Subcutaneous preadipocyte (primary cell): ENCODE results near the gene TMEM43.

GRCh38 chr3:14123141-14123673 lies 1.5 kb downstream of the CHCHD4 start:
- CAGE, long polyA plus RNA, result no peak

- CAGE, long polyA plus RNA, result no peak
Measured at GRCh38 chr3:14124901-14125482, at the start of gene TMEM43. Gene TMEM43 (plus strand): TSS chr3:14125052.

- CAGE, long polyA plus RNA, result no peak
Measured at GRCh38 chr3:14125483-14126537, 958 bp downstream of the TMEM43 start.

DNA sequence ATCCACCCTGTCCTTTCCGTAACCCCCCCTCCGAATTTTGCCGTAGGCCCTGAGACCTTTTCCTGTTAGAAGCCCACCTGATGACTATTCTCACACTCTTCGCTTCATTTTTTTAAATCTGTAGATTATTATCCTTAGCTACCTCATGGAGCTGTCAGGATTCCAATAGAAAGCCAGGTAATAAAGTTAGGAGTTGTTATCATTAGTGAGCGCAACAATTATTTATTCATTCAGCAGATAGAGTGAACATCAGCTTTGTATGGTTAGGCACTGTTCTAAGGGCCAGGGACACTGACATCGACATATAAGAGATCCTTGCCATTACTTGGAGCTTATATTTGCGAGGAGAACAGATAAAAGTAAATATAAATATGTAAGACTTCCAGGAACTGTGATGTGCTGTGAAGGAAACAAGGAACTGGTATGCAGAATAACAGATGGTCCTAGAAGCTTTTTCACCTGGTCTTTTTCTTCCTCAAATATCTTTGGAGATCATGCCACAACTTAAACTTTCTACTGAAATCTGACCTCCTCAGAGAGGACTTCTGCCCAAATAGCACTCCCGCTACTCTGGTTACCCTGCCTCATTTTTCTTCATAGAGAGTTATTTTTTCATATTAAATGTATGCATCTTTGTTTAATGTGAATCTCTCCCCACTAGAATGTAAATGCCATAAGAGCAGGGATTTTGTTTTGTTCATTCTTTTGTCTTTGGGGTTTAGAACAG lies 540 bp downstream of the LSM3 start:
- CAGE, long polyA plus RNA, result no peak

GRCh38 chr3:14289539-14290040 lies 111.0 kb downstream of the LSM3 start:
- CAGE, long polyA plus RNA, result no peak

DNA sequence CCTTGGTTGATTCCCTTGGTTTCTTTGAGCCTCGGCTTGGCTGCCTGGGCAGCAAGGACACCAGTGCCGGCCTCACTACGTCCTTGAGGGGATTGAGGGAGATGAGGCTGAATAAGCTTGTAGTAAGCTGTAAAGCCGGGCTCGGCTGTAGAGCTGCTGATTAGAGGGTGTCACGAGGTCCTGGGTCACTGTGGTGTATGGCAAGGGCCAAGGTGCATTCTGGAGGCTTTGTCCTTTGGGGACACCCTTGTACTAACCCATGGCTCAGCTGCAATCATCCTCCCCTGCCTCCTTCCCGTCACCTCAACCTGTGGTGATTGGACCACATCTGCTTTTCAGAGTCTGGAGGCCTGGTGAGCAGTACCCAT lies 2.2 kb downstream of the SLC6A6 start:
- CAGE, long polyA plus RNA, result no peak

DNA sequence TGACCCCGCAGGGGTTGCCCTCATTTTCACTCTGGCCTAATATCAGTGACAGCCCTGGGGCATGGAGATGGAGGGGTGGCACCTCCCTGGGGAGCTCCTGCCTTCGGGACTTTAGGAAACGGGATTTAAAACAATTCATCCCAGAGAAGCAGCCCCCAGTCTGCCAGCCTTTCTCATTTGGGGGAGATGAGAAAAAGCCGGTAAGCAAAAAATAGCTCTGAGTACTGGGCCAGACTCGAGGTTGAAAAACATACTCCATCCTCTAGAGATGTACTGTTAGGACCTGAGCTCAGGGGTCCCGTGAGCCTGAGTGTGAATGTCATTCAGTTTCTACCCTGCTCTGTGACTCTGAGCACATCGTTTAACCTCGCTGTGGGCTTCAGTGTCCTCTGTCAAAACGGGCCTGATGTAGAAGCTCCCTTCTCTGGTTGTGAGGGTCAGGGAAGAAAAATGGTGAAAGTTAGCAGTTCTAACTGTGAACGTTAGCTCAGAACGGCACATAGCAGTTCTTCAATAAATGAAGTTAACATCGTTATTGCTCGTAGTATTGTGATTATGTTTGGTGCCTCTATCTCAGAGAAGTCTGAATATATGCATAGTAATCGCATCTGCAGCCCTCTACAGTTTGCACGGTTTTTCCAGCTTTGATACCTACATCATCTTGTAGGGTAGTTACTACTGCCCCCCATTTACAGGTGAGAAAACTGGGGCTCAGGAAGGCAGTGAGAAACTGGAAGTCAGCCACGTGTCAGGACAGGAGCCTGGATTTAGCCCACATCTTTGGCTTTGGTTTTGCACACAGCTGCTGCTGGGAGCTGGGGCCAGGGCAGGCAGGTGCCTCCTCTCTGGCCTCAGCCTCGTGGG lies 18.9 kb downstream of the SLC6A6 start:
- CAGE, long polyA plus RNA, result no peak

DNA sequence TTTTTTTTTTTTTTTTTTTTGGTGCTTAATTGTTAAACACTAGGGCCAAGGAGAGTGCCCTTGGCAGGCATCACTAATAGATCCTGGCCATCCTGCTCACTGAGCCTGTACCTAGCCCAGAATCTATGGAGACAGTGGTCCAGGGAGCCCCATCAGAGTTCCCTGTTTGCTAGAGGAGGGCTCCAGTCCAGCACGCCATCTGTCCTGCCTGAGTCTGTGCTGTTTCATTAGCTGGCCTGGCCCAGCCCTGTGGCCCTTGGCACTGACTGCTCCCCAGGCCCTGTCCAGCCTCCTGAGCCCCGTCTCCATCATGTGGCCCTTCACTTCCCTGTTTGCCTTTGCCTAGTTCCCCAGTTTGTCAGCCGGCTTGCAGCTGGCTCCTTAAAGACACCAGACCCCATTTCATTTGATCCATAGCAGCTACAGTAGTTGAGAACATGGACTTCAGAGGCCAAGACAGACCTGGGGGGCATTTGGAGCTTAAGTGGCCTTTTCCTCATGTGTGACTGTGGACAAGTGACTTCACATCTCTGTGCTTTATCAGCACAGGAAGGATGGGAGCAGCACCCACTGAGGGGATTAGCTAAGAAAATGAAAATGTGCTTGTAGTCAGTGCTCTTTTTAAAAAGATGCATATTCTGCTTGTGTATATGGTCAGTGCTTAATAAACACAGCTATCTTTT lies 34.3 kb downstream of the SLC6A6 start:
- CAGE, long polyA plus RNA, result no peak

DNA sequence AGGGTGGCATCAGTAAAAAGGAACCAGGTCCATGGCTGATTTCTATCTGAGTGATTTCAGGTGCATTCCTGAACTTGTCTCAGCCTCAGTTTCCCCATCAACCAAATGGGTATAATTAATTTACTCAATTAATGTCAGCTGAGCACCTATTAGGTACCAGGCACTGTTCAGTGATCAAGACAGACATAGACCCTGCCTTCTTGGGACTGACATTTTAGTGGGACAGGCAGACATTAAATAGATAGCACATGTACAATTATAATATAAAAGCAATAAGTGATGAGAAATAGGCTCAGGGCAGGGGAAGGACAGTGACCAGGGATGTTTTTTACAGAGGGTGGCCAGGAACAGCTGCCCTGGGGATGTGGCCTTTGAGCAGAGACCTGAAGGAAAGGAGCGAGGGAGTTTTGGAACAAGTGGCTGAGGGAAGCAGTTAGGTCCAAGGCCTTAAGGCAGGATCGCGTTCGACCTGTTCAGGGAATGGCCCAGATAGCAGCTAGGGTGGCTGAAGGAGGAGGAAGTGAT lies 51.1 kb downstream of the SLC6A6 start:
- CAGE, long polyA plus RNA, result no peak

DNA sequence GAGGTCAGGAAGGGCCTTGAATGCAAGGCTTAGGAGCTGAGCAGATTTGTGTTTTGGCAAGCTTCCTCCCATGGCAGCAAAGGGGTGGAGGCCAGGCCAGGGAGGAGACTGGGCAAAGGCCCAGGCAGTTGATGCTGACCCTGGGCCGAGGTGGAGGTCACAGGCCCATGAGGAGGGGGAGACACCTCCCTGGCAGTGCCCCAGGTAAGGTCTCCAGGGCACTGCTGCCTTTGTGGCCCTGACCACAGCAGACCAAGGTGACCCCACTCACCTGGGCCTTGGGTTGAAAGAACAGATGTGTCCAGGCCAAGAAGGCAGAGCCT lies 1.5 kb downstream of the GRIP2 start:
- CAGE, long polyA plus RNA, result no peak

GRCh38 chr3:14852958-14853347 lies 34.2 kb downstream of the FGD5 start:
- CAGE, long polyA plus RNA, result no peak

GRCh38 chr3:15063169-15063762 lies 1.8 kb downstream of the MRPS25 start:
- CAGE, long polyA plus RNA, result no peak

- CAGE, long polyA plus RNA, result no peak
Measured at GRCh38 chr3:15274926-15275417, 57.4 kb downstream of the SH3BP5 start.

DNA sequence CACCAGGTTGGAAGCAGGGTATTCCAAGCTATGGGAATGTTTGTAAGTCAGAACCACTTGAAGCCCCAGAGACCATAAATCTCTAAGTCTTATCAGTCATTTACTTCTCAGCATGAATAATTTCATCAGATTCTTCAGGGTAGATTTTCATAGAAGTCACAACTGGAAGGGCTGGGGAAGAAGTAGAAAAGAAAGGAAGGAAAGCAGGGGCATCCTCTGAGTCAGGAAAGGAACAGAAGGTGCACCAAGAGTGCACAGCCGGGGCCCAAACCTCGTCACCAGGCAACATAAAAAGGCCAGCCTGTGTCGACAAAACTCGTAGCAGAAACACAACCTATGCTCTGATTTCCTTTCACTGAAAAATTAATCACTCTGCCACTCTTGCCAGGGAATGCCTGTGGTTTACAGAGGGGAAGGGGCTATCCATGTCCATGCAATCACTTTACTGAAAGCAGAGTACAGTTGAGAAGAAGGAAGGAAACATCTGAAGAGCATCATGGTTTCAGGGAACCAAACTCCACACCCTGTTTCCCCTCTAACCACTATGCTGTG lies 40.6 kb downstream of the SH3BP5 start:
- CAGE, long polyA plus RNA, result no peak

GRCh38 chr3:15294323-15295368 lies 37.7 kb downstream of the SH3BP5 start:
- CAGE, long polyA plus RNA, result no peak

GRCh38 chr3:15314876-15315521 lies 17.4 kb downstream of the SH3BP5 start:
- CAGE, long polyA plus RNA, result no peak

DNA sequence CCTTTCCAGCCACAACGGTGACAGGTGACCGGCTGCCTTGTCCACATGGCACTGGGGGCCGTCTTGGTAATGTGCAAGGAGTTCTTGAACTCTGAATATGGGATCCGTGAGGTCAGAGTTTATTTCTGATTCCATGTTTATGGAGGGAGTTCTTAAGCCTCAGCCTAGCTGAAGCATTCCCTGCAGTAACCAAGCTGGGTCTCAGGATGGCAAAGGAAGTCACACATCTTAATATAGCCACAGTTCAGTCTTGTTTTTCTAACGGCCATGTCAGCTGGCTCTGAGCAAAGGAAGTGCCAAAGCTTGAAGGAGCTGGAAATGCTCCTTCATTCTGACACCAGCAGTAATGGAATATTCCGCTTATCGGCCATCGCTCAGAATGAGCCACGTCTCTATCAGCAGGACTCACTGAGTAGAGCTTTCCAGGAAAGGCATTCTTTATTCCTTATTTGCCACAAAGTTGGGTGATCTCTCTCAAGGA lies 40.5 kb downstream of the EAF1 start:
- CAGE, long polyA plus RNA, result no peak

DNA sequence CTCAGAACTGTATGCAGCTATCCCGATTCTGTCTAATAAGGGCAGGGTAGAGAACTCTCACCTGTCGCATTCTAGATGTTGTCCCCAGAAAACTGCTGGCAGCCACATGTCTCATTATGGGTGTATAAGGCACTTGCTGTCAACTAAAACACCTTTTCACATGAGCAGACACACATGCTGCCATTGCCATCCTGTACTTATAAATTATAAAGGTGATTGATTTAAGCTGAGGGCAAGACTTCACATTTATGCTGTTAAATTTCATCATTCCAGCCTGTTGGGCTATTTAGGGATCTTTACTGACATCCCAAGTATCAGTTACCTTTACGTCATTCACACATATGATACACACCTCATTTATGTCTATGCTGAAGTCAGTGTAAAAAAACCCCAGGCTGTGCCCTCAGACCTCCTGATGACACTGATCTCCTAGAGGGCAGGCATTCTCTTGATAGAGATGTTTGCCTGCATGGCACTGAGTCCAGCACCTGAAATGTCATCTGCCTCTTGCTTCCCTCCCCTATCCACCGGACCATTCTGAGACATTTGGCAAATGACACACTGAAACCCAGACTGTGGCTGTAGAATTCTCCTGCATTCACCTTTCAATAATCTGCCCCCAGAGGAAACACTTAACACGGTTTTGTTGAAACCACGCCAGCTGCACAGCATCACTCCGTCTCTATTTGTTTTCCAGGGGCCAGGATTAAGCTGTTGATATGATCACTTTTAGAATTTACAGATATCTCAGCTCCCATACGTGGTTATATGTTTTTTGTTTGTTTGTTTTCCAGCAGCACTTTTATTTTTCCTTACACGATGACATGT lies 35.9 kb downstream of the BTD start:
- CAGE, long polyA plus RNA, result no peak

DNA sequence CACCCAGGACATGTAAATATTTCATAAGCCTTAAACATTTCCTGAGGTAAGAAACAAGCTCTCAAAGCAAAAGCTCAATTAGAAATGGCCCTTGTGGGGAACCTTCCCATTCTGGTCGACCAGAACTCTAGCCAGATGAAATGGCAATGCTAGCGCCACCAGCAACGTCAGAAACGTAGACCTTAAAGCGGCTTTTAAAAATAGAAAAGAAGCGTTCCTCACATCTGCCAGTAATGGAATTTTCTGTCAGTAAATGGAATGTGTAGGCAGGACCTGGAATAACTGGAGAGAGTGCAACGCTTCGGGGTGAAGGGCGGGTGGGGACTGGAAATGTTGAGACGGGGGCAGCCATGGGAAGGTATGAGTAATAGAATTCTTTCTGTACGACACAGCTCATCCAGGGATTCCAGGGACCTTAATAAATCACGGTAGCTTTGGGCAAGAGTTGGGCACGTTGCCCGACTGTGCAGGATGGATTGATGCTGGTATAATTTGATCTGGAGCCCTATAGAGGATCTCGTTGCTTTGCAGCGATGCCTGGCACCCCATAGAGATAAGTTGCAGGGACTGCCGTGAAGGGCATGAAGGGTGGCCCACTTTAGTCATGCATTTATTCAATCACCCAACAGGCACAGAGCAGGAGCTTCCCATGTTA lies 44.5 kb downstream of the BTD start:
- CAGE, long polyA plus RNA, result no peak

GRCh38 chr3:15648221-15648977 lies 46.9 kb downstream of the BTD start:
- CAGE, long polyA plus RNA, result no peak